BJ (cell line): ENCODE measurements around the gene LSG1.

- CAGE, long polyA plus RNA: no peak
- RRBS: no CpG with 5 or more reads among the region's 8 CpGs
Measured at GRCh38 chr3:192898765-192899328, 18.8 kb downstream of the MB21D2 start.

- CAGE, long polyA plus RNA: no peak
- RRBS: no CpG with 5 or more reads among the region's 23 CpGs
Measured at GRCh38 chr3:193710590-193711365, 117.8 kb downstream of the OPA1 start.

GRCh38 chr3:193836935-193837282, 243.9 kb downstream of the OPA1 start:
- CAGE, long polyA plus RNA: no peak
- RRBS: no CpG with 5 or more reads among the region's 7 CpGs

DNA sequence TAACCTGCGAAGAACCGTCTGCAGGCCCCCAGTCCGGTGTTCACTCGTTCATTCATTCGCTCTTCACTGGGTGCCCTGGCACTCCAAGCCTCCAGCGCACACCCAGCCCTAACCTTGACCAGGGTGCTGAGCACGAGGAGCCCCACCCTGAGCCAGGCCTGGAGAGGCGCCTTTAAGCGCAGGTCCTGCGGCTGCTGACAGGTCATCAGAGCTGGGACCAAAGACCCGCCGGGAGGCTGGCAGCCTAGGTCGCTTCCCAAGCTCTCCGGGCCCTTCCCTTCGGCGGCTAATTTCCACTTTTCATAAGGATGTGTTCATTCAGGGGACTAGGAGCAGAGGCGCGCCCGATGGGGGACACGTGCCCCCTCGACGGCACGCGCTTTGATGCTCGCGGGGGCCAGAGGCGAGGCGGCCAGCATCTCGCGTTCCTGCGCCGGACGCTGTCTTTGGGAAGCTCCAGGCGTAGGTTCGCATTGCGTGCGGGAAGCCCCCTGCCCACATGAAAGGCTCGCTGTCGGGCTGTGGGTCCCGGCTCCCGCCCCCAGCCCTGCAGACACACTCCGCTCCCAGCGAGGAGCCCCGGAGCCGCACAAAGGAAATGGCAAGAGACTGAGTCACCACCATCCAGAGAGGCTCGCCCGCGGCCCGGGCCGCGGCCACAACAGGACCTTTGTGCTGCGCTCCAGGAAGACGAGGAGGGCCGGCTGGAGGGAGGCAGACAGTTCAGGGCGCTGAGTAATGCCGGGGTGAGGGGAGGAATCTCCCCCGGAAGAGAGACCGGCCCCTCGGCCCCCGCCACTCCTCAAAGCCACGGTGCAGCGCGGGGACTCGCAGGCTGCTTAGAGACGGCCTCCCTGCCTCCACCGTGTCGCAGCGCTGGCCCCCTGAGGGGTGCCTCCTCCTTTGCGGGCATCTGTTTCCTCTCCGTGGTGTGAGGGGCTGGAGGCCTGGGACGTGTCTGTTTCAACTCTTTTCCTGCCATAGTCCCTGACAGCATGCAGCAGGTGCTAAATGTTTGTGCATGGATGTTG, 266.4 kb upstream of the HES1 start:
- CAGE, long polyA plus RNA: no peak
- RRBS: 7% methylated on average over 20 of the region's 71 CpGs

- CAGE, long polyA plus RNA: no peak
- RRBS: 93% methylated on average over 3 of the region's 21 CpGs
Measured at GRCh38 chr3:193870256-193871131, 265.5 kb upstream of the HES1 start.

DNA sequence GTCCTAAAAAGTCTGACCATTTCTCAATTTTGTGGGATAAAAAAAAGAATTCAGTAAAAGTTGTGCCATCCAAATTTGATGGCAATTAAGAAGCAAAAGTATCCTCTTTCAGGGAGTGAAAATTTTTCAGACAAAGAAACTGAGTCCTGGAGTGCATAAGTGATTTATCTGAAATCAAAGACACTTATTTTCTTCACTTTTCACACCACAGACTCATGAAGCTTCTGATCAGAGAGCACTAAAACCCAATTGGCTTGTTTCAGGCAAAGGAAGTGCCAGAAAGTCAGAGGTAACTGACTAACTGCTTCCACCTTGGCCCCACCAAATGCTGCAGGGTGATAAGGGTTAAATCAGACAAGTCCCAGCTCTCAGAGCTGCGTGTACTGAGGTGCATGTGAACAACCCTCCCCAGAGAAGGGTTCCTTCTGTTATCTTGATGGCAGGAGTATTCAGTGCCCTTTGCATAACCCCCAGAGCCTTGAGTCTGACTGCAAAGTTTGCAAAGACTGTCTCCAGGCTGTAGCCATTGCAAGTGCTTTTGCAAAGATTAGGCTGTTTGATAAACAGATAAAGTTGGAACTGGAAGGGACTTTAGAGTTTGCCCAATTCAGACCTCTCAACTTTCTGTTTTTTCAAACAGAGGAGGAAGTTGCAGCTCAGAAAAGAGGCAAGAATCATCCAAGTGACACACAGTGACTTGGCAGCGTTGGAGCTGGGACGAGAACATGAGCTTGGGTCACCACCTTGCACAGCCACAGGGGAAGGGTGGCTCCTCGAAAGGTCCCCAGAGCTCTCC, 225.1 kb upstream of the HES1 start:
- CAGE, long polyA plus RNA: no peak
- RRBS: no CpG with 5 or more reads among the region's 4 CpGs

GRCh38 chr3:193982129-193982696, 153.7 kb upstream of the HES1 start:
- CAGE, long polyA plus RNA: no peak
- RRBS: no CpG with 5 or more reads among the region's 13 CpGs

DNA sequence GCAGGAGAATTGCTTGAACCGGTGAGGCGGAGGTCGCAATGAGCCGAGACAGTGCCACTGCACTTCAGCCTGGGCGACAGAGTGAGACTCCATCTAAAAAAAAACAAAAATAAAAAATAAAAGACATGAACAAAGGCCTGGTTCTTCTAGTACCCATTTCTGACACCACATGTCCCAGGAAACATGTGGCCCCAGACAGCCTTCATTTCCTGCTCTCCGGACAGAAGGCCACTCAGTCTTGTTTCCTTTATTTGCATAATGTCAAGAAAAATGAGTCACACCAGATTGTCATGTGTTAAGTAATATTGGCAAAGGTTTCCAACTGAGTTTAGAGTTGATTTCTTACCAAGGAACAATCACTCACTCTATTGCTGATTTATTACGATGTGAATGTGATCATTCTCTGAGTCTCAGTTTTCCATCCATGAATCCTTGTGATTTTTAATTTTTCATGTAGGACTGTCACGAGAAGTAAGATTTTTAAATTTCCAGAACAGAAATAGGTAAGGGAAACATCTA, 130.8 kb upstream of the HES1 start:
- CAGE, long polyA plus RNA: no peak
- RRBS: no CpG with 5 or more reads among the region's 8 CpGs

GRCh38 chr3:194070340-194071573, 65.2 kb upstream of the HES1 start:
- CAGE, long polyA plus RNA: no peak
- RRBS: 1% methylated on average over 46 of the region's 108 CpGs

DNA sequence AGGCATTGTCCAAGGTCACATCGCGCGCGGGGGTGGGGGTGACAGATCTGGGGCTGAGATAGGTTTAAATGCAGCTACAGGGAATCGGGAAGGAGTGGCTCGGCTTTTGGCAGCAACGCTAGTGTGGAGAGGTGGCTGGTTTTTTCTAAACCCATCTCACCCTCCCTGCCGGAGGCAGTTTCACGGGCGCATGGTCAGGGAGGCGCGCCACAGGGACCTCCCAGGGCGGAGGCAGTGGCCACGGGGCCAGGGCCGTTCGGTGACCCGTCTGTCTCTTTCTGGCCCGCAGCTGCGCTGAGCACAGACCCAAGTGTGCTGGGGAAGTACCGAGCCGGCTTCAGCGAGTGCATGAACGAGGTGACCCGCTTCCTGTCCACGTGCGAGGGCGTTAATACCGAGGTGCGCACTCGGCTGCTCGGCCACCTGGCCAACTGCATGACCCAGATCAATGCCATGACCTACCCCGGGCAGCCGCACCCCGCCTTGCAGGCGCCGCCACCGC, 1.5 kb downstream of the HES1 start:
- CAGE, long polyA plus RNA: no peak
- RRBS: 1% methylated on average over 6 of the region's 37 CpGs

GRCh38 chr3:194206257-194206805, 70.4 kb downstream of the HES1 start:
- CAGE, long polyA plus RNA: no peak
- RRBS: no CpG with 5 or more reads among the region's 11 CpGs

- CAGE, long polyA plus RNA: no peak
- RRBS: 1% methylated on average over 18 of the region's 59 CpGs
Measured at GRCh38 chr3:194314856-194315961, 35.9 kb downstream of the CPN2 start.

DNA sequence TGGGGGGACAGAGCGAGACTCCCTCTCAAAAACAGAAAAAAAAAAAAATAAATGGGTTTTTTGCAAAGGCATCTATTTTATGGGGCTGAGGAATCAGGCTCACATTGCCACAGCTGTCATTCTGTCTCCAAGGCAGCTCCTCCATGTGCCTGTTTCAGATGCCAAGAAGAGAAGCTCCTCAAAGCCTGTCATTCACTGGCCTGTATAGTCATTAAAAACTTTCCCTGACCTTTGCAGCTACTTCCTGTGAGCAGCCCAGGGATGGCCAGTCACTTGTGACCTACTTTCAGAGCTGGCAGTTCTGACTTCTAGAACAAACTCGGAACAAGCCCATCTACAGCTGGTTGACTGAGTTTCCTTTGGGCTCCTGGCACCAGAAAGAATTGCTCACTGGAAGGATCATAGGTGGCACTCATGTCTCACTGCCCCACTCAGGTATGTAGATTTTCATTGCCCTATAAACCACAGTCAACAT, 10.9 kb upstream of the ATP13A3 start:
- CAGE, long polyA plus RNA: no peak
- RRBS: no CpG with 5 or more reads among the region's 2 CpGs

GRCh38 chr3:194512712-194513305, 26.0 kb upstream of the ATP13A3 start:
- CAGE, long polyA plus RNA: no peak
- RRBS: no CpG with 5 or more reads among the region's 4 CpGs

- CAGE, long polyA plus RNA: no peak
Measured at GRCh38 chr3:194521283-194521901, 34.6 kb upstream of the ATP13A3 start.

GRCh38 chr3:194577867-194578495, 55.2 kb downstream of the TMEM44 start:
- CAGE, long polyA plus RNA: no peak
- RRBS: no CpG with 5 or more reads among the region's 9 CpGs

DNA sequence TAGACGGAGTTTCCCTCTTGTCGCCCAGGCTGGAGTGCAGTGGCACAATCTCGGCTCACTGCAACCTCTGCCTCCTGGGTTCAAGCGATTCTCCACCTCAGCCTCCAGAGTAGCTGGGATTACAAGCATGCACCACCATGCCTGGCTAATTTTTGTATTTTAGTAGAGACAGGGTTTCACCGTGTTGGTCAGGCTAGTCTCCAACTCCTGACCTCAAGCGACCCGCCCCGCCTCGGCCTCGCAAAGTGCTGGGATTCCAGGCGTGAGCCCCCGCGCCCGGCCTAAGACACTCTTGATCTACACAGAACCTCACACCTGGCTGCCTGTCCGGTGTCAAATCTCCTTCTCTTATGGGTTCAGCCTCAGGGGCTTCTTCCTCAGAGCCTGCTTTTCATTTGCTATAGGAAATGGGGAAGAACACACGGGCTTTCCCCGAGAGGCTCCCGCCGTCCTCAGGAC, 10.6 kb downstream of the TMEM44 start:
- CAGE, long polyA plus RNA: no peak
- RRBS: no CpG with 5 or more reads among the region's 19 CpGs

DNA sequence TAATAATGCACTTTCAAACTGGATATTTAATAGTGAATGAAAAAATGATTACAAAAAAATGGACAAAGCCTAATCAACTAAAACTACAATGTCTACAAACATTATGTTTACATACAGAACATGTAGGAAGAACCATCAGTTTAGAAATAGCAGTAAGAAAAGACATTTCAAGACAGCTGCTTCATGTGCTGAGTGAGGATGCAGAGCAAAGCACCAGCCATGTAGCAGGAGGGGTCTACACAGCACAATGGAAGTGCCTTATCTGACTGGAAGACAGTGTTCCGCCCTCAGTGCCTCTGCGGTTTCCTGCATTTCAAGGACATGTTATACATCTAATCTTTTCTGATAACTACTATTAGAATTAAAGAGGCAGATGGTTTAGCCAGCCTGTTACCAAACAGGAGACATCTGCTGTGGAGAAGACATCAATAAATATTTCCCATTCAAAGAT, 10.7 kb downstream of the LSG1 start:
- CAGE, long polyA plus RNA: no peak
- RRBS: no CpG with 5 or more reads among the region's 2 CpGs

GRCh38 chr3:194671595-194672811, at the start of gene LSG1:
LSG1 (minus strand) TSS chr3:194672191.
- CAGE, long polyA plus RNA: start-site peak on the minus strand at chr3:194672126-194672226, 972 and 475 reads in 2 replicates
- RRBS: no CpG with 5 or more reads among the region's 62 CpGs

DNA sequence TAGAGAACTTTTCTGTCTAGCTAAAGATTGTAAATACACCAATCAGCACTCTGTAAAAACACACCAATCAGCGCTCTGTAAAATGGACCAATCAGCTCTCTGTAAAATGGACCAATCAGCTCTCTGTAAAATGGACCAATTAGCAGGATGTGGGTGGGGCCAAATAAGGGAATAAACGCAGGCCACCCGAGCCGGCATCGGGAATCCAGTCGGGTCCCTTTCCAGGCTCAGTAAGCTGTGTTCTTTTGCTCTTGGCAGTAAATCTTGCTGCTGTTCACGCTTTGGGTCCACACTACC, 154.9 kb downstream of the FAM43A start:
- CAGE, long polyA plus RNA: no peak
- RRBS: no CpG with 5 or more reads among the region's 7 CpGs